SJCRH30 (cell line): ENCODE results near the genes MYBPH and BTG2.

- RAMPAGE, long total RNA: no peak
Measured at GRCh38 chr1:202857177-202857450, 31.8 kb downstream of the RABIF start.

DNA sequence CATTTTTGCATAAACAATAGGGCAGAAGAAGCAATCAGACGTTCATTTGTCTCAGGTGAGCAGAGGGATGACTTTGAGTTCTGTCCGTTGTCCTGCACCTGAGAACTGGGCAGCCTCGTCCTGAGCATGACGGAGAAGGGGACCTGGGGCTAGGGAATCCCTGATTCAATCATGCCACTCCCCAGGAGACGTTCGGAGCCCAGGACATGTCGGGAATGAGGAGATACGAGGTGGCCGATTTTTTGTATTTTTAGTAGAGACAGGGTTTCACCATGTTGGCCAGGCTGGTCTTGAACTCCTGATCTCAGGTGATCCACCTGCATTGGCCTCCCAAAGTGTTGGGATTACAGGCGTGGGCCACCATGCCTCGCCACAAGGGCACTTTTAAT lies 23.7 kb downstream of the RABIF start:
- RAMPAGE, long total RNA: no peak

- RAMPAGE, long total RNA: no peak
Measured at GRCh38 chr1:202952788-202953203, 5.3 kb downstream of the ADIPOR1 start.

- RAMPAGE, long total RNA: no peak
Measured at GRCh38 chr1:202964272-202965117, 2.6 kb downstream of the CYB5R1 start.

DNA sequence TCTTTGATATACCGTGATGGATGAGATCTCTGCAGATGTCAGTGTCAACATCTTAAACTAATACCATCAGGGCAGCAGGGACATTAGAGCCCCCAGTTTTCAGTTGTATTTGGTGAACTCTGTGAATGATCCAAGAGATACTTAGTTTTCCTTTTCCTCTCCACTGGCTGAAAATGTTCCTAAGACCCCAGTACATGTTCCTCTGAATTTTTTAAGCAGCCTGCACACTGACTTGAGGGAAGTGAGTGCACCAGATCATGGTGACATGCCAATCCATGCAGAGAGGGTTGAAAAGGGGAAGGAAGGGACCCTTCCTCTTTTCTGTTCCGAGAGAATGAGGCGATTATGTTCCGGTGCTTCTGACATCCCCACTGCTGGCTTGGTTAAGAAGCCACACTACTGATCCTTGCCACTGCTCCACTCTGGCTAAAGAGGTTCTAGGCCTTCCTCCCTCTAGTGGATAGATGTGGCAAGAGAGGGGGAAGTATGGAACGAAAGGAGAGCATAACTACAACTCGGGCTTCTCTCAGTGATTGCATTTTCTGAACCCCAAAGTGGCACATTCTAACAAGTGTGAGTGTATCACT lies 1.8 kb upstream of the CYB5R1 start:
- RAMPAGE, long total RNA: no peak

GRCh38 chr1:203144685-203145119 lies 17.2 kb downstream of the ADORA1 start:
- RAMPAGE, long total RNA: no peak

- RAMPAGE, long total RNA: no peak
Measured at GRCh38 chr1:203175638-203175927, at the start of gene MYBPH. Gene MYBPH, minus strand, starts transcription at chr1:203175826.

DNA sequence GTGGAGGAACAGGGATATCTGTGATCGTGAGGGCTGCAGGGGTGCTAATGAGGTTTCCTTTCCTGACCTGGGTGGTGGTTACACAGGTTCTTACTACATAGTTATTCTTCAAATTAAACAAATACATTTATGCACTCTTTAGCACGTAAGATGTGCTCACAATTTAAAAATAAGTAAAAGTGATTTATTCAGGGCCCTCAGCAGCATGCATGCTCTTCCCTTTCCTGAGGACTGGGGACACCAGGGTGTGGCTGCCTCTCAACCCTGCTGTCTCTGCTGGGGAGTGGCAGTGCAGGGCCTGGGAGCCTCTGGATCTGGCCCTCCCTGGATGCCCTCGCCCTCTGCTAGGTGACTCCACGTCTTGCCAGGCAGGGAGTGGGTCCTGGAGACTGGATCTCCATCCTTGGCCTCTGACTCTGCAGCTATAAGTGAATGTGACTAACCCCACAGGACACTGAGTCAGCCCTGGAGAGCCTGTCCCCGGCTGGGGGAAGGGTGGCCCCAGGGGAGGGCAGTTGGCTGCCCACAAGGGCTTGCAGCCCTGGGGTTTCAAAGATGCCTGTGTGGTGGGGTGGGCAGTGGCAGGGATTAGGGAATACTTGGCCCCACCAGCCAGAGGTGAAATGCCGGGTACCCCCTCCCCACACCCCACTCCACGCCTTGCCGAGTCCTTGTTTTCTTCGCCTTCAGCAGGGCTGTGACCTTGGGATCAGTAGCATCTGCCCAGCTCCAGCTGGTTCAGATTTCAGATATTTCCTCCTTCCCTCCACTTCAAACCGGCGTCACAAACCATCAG lies 1.8 kb upstream of the MYBPH start:
- RAMPAGE, long total RNA: no peak

GRCh38 chr1:203280712-203281464 lies 24.4 kb upstream of the BTG2 start:
- RAMPAGE, long total RNA: no peak

- RAMPAGE, long total RNA: no peak
Measured at GRCh38 chr1:203282734-203283503, 22.4 kb upstream of the BTG2 start.

GRCh38 chr1:203284565-203285292 lies 20.6 kb upstream of the BTG2 start:
- RAMPAGE, long total RNA: no peak

GRCh38 chr1:203305434-203305863 lies at the start of gene BTG2:
Gene BTG2, plus strand, starts transcription at chr1:203305519.
- RAMPAGE, long total RNA: start-site peak on the plus strand at chr1:203305468-203305520, 95 and 8 reads in 2 replicates

- RAMPAGE, long total RNA: no peak
Measured at GRCh38 chr1:203323558-203324566, 18.5 kb downstream of the BTG2 start.

GRCh38 chr1:203344039-203344752 lies 6.7 kb downstream of the FMOD start:
- RAMPAGE, long total RNA: no peak

- RAMPAGE, long total RNA: no peak
Measured at GRCh38 chr1:203350195-203350495, 777 bp downstream of the FMOD start.

DNA sequence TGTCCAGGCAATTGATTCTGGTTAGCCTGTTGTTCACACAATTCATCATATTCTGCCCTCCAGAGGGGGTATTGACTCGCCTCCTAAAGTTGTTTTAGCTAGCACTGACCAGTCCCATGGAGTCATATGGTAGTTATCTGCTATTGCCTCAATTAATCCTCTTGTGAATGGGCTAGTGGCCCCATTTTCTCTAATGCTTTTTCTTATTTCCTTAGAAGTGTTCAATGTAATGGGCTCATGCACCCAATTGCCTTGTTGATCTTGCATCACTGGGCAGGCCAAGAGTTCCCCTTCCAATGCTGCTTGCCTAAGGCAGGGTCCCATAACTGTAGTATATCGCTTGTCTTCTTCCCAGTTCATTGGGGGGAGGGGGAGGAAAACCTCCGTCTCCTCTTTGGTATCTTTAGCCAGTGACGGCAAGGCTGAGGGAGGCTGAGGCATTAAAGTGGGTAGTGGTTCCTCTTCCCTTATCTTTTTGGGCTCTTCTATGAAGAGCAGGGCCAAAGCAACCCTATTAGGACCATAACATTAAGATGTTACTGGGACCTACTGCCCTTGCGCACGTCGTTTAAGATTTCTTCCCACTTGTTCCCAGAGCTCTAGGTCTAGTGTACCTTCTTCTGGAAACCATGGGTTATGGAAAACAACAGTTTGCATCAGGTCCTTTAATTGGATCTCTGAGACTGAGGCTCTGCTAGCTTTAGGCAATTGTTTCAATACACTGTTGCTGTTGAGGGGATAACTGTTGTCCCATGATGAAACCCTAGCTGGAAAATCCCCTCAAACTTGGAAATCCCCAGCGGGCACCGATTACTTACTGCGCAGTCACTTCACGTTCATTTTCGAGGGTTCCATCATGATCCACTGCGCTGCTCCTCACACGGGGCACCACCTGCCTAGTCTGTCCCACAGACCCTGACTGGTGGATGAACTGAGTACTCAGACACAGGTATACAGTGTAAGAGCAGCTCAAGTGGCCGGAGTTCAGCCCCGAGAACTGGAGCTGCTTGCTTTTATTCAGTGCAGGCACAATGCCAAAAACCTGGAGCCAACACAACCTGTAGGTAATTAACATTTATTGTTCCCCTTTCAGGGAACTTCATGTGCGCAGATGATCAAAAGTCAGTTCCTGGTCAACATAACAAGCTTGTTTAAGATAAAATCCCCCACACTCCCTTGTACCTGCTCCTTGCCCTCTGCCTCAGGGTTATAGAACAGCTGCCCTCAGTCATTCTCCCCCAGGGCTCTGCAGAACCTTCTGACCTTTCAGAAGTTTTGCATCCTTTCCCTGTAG lies 46.9 kb upstream of the PRELP start:
- RAMPAGE, long total RNA: no peak

DNA sequence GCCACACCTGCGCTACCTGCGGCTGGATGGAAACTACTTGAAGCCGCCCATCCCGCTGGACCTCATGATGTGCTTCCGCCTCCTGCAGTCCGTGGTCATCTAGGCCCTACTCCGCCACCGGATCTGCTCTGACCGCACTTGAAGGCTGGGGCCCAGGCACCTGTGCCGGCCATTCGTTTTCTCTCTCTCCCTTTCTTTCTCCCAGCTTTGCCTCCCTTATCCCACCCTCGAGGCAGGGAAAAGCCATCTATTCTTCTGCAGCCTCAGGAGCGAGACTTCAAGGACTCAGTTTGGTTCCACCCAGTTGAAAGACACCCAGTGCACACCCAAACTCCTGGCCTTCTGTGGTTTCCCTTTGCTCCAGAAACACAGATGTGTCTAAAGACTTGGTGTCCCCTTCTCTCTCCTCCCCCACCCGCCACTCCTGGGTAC lies 7.2 kb upstream of the OPTC start:
- RAMPAGE, long total RNA: no peak

DNA sequence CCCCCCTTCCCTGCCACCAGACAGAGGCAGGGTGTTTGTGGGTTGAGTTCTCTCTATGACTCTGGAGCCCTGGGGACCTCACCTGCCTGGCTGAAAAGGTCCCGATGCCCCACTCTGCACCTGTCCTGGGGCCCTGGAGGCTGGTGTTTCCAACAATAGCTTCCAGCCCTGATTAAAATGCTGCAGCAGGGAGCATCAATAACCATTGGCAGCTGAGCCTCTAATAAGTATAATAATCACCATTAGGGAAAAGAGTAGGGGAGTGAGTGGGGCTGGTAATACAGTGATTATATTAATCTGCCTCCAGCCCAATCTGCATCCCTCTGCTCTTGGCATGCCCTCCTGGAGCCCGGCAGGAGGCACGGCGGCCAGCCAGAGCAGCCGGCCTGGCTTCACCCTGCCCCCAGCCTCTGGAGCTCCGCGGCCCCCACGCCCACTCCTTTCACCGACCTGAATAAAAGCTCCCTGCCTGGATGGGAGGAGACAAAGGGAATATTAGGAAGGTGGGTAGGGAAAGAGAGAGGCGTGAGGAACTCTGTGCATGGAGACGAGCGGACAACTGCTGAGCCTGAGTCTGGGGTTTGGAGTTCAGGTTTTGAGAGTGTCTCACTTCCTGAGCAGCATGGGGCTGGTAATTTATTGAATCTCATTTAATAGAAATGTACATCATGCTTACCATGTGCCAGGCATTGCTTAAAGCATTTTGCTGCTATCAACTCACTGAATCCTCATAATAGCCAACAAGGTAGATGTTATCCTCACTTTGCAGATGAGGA lies 28.3 kb downstream of the OPTC start:
- RAMPAGE, long total RNA: no peak

DNA sequence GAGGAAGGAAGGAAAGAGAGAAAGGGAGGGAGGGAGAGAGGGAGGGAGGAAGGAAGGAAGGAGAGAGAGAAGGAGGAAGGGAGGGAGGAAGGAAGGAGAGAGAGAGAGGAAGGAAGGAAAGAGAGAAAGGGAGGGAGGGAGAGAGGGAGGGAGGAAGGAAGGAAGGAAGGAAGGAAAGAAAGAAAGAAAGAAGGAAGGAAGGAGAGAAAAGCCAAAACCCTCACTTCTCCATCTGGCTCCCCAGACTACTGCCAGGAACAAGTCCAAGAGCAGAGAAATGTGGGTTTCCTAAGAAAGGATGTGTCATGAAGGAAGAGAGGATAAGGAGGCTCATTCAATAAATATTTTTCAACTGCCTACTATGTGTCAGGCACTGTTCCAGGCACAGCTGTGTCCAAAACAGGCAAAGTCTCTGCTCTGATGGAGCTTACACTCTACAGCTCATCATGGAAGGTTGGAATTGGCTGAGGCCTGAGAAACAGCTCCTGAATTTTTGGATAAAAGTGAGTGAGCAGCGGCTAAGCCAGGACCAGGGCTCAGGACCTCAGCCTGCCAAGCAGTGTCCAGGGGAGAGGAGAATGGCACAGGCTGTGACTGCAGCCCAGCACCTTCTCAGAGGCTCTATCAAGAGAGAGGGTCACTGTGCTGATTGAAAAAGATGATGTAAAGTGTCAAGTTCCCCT lies 42.6 kb upstream of the ATP2B4 start:
- RAMPAGE, long total RNA: no peak

GRCh38 chr1:203591980-203592761 lies 34.5 kb upstream of the ATP2B4 start:
- RAMPAGE, long total RNA: no peak